LNCaP clone FGC (cell line): ENCODE results near the gene GSC.

- RRBS, 2 experiments: 2 to 6% methylated on average over 2 of the region's 10 CpGs
These were observed 8.9 kb downstream of the SERPINA3 start for GRCh38 chr14:94620824-94621855.

- RRBS, 2 experiments: under 1 to 1% methylated on average over 16 of the region's 40 CpGs
These were observed at the start of gene GSC for GRCh38 chr14:94770002-94770499. GSC (minus strand) TSS chr14:94770113.

DNA sequence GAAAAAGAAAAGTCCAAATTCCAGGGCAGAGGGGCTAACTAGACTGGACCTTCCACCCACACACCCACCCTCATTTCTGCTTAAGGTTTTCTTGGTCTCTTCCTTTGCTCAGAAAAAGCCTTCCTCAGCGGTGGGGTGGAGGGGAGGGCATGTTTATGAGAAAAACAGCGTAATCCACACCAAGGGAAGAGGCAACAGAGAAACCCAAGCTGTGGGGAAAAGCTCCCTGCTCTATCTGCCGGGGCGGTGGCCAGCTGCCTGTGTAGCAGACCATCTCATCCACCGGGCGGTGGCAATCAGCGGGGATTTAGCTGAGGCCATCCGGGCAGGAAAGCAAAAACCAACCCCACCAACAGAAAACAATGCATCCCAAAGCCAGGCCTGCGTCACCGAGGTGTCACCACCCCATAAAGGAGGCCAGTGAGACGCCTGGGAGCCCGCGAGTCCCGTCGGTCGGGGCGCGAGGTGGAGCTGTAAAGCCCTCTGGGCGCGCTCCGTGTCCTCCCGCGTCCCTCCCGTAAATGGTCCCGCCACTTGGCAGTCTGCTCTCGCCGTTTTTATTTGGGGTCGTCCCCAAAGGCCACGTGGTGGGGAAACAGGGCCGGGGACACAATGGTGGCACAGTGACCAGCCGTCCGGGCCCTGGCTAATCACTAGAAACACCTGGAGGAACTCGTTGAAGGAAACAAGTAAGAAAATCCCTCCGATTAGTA is 94.5 kb upstream of the GSC start:
- RRBS, 2 experiments: 98 to 100% methylated on average over 2 to 3 of the region's 34 CpGs

GRCh38 chr14:95434016-95434415 is 82.4 kb downstream of the SYNE3 start:
- RRBS, 2 experiments: no CpG with 5 or more reads among the region's 3 CpGs

DNA sequence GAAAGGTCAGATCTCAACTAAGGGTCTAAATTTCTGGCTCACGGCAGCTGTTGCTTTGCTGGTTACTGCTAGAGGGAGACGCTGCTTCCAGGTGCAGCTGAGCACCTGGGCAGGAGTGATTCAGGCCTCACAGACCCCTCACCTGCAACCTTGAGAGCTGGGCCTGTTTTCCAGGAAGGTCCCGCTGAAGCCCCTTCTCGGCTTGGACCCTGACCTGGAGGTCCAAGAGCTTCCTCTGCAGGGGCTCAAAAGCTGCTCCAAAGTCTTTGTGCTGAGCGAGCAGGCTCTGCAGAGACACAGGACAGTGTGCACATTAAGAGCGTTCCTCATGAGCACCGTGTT is 72.1 kb downstream of the SYNE3 start:
- RRBS, 2 experiments: no CpG with 5 or more reads among the region's 7 CpGs

GRCh38 chr14:95449117-95449707 is 67.2 kb downstream of the SYNE3 start:
- RRBS, 2 experiments: no CpG with 5 or more reads among the region's 18 CpGs

DNA sequence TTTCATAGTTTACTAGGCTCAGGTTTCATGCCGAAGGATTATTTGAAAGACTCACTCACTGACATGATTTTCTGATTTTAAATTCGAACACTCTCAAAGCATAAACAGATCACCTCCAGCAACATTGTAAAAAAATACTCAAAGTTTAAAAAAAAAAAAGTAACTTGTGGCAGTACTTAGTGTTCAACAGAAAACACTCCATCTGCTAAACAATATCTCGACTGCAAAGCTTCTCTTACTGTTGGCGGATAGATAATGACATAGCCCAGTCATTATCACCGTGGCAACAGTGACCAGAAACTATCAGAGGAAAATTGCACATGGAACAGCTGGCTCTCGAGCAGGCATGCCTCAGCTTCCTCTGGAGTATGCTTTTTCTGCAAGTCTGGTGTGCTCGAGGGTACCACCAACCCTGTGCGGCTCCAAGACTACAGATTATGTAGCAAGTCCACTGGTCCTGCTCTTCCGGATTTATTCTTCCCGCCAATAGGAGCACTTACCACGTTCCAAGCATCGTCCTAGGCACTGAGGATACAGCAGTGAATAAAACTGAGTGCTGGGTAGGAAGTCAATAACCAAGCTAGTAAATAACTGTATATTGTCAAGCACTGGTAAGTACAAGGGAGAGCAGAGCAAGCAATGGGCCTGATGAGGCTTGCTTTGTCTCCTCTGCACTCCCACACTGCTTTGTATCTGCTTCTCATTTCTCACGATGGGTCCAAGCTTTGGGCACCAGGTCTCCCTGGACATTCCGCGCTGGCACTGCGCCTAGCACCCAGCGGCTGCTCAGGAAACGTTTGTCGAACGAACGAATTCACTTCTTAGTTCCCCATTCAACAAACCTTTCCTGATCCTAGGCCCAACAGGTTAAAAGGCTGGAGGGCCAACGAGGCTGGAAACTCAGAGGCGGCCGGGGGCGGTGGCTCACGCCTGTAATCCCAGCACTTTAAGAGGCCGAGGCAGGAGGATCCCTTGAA is 1.4 kb upstream of the GLRX5 start:
- RRBS, 2 experiments: no CpG with 5 or more reads among the region's 27 CpGs

GRCh38 chr14:95697767-95698329 is 11.6 kb downstream of the TCL1B start:
- RRBS, 2 experiments: no CpG with 5 or more reads among the region's 8 CpGs

GRCh38 chr14:96104376-96105090 is 65.4 kb downstream of the C14orf132 start:
- RRBS, 2 experiments: 34 to 44% methylated on average over 2 of the region's 19 CpGs

DNA sequence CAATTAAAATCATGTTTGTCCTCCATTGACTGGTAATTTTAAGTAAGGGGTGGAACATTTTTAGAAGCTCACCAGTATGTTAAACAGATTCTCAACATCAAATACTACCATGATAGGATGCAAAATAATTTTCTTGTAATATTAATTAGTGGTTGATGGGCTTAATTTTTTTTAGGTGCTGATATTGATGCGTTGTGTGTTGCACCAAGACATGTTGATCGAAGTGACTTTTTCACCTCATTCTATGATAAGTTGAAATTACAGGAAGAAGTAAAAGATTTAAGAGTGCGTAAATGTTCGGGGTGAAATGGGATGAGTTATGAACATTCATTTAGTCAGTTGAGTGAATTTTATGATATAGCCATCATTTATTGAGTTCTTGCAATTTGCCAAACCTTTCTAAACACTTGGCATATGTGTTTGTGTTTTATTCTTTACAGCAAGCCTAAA is 25.1 kb downstream of the PAPOLA start:
- RRBS, 2 experiments: no CpG with 5 or more reads among the region's 4 CpGs

- RRBS, 2 experiments: 23 to 35% methylated on average over 15 to 17 of the region's 83 CpGs
These were observed 421.5 kb downstream of the VRK1 start for GRCh38 chr14:97218256-97219573.

GRCh38 chr14:97458427-97459829 is 661.7 kb downstream of the VRK1 start:
- RRBS, 2 experiments: 5 to 10% methylated on average over 2 of the region's 45 CpGs

DNA sequence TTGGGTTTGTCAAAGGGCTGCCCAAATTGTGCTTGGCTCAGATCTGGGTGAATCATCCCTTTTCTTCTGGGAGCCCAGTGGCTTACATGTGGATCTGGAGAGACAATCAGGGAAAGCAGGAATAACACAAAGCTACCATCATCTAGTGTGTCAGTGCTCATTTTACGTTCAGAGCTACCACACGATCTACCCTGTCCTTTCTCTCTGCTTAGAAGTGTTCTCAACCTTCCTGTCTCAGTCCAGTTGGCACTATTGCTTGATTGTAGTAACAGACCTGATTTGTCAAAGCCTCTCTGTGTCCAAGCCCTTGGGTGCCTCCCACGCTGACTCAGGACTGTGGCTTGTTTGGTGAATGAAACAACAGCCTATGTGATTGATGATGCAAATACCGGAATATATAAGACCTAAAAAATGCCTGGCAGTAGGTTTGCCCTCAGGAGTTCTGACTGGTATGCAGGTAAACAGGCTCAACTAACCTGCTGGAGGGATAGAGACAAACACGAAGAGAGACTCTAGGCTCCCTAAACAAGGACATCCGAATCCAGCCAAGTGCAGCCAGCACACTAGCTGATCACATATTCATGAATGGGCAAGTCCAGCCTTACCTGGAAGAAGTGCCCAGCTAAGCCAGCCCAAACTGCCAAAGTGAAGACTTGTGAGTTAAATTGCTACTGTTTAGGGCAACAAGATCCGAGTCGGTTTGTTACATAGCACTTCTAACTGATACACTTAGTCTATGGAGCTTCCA is 974.5 kb downstream of the VRK1 start:
- RRBS, 2 experiments: no CpG with 5 or more reads among the region's 8 CpGs

DNA sequence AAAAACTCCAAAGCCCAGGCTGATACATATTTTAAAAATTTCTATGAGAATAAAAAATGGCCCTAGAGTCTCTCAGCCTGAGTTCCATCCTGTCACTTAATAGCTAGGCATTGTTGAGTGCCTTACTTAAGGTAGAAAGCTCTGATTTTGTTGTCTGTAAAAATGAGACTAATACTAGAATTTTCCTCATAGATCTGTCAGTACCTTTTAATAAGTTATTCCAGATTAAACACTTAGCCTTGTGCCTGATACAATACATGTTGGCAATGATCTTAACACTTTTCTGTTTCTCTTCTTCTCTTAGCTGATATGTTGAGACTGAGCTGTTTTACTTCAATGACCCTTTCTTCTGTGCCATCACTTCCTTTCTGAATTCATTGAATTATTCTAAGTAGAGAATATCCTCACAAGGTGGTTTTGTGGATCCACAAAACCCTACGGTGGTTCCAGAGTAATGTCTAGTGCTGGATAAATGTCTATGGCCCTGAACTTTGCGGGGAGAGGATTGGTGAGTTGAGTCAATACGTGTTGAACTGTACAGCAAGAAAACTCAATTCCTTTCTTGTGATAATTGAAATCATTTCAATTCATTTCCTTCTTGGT is 1177.4 kb downstream of the VRK1 start:
- RRBS, 2 experiments: no CpG with 5 or more reads among the region's 3 CpGs

- RRBS, 2 experiments: no CpG with 5 or more reads among the region's 11 CpGs
These were observed 42.4 kb downstream of the BCL11B start for GRCh38 chr14:99229515-99230007.

GRCh38 chr14:99245760-99246653 is 26.0 kb downstream of the BCL11B start:
- RRBS, 2 experiments: 48 to 63% methylated on average over 36 of the region's 78 CpGs

DNA sequence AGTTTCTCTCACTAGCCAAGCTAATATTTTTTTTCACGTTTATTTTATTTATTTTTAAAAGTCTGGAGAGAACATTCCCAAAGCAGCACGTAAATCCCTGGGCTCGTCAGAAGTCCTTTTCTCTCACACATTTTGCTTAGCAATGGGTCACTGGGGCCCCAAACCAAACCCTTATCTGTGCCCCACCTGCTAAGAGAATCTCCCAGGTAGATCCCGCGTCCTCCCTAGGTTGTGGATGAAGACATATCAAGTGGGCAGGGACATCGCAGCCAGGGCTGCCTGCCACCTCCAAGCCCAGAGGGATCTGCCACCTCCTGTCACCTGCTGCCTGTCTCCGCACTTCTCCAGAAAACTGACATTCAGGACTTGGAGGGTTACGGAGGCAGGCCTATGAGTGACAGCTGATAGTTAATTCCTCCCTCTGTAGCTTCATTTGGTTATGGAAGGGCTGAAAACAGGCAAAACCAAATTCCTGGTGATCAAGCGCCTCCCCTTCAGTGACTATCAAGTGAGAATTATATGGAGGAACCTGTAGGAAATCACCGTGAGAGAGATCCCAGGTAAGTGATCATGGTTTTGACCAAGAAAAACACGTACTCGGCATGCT is 19.5 kb downstream of the BCL11B start:
- RRBS, 2 experiments: no CpG with 5 or more reads among the region's 12 CpGs

- RRBS, 2 experiments: no CpG with 5 or more reads among the region's 18 CpGs
These were observed 12.7 kb downstream of the BCL11B start for GRCh38 chr14:99259211-99259757.

GRCh38 chr14:99260505-99261413 is 11.2 kb downstream of the BCL11B start:
- RRBS, 2 experiments: no CpG with 5 or more reads among the region's 20 CpGs

GRCh38 chr14:99263484-99264297 is 8.3 kb downstream of the BCL11B start:
- RRBS, 2 experiments: no CpG with 5 or more reads among the region's 10 CpGs